Pericardium (tissue), 1 donor: ENCODE measurements around the genes TNRC6A, SLC5A11 and GTF3C1.

DNA sequence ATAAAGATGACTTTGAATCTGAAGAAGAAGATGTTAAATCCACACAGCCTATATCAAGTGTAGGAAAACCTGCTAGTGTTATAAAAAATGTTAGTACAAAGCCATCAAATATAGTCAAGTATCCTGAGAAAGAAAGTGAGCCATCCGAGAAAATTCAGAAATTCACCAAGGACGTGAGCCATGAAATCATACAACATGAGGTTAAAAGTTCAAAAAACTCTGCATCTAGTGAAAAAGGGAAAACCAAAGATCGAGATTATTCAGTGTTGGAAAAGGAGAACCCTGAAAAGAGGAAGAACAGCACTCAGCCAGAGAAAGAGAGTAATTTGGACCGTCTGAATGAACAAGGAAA, 31.6 kb downstream of the RBBP6 start:
- RRBS = no CpG with 5 or more reads among the region's 4 CpGs

GRCh38 chr16:24728861-24729995, at the start of gene TNRC6A:
TSS of gene TNRC6A (plus strand) at chr16:24729651.
- RRBS = 2% methylated on average over 40 of the region's 92 CpGs

DNA sequence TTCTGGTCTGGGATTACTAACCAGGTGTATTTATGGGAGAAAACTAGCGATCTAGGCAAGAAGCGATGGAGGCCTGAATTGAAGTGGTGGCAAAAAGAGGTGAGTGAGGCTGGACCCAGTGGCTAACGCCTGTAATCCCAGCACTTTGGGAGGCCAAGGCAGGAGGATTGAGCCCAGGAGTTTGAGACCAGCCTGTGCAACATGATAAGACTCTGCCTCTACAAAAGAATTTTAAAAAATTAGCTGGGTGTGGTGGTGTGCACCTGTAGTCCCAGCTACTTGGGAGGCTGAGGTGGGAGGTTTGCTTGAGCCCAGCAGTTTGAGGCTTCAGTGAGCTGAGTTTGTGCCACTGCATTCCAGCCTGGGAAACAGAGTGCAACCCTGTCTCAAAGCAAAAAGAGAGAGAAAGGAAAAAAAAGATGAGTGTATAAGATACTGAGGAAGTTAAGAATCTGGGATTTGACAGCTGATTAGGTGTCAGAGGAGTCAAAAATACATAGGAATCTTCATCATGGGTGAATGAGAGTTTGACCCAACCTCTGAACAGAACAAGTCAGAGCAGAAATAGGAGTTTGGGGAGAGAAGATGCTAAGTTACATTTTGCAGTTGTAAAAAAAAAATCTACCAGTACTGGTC, 4.5 kb downstream of the TNRC6A start:
- RRBS = no CpG with 5 or more reads among the region's 3 CpGs

- RRBS = no CpG with 5 or more reads among the region's 6 CpGs
These were observed 7.3 kb downstream of the TNRC6A start for GRCh38 chr16:24736529-24737312.

DNA sequence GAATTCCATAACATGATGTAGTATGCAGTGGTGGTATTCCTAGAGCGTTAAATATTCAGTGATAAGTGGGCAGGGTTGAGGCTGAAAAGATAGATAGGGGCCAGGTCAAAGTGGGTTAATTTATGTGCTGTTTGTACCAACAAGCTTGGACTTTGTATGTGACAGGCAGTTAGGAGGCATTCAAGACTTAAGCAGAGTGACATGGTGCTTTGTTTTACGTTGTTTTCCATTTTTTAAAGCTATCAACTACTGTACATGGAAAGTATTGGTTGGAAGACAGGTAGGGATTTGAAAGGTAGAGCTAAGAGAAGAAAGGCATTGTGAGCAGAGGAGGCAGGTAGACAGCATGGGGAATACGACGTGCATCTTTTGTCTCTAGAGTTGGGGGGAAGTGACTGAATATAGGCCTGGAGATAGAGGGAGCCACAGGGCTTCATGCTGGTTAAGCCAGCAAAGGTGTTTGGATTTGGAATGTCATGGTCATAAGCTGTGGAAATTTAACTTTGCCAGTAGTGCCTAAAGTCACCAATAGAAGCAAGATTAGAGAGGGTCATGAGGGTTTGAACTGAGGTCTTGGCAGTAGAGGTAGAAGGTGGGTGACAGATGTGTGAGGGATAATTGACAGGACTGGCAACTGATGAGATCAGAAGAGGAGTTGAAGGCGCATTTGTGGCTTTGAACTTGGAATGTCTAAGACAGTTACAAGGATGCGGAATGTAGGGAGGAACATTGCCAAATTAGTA, 29.9 kb downstream of the TNRC6A start:
- RRBS = no CpG with 5 or more reads among the region's 6 CpGs

DNA sequence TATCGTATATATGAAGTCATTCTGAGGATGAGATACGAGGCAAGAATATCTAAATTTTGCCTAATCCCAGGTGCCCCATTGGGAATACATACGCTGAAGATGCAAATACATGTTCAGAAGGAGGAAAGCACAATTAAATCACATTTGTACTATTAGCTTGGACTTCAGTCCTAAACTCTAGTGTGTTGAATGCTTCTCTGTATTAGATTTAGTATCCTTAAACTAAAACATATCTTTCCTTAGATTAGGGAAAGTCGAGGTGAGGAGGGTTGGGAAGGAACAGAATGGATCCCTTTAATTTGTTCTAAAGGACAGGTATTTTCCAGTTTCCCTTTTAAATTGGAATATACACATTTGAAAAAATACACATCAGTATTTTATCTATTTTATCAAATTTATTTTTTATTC, 37.7 kb downstream of the TNRC6A start:
- RRBS = no CpG with 5 or more reads among the region's 4 CpGs

- RRBS = no CpG with 5 or more reads among the region's 19 CpGs
These were observed at the start of gene SLC5A11 for GRCh38 chr16:24845791-24846479. TSS of gene SLC5A11 (plus strand) at chr16:24845963.

GRCh38 chr16:25918364-25918693, 226.6 kb downstream of the HS3ST4 start:
- RRBS = no CpG with 5 or more reads among the region's 6 CpGs

- RRBS = 41% methylated on average over 5 of the region's 13 CpGs
These were observed 17.1 kb downstream of the C16orf82 start for GRCh38 chr16:27083824-27084305.

DNA sequence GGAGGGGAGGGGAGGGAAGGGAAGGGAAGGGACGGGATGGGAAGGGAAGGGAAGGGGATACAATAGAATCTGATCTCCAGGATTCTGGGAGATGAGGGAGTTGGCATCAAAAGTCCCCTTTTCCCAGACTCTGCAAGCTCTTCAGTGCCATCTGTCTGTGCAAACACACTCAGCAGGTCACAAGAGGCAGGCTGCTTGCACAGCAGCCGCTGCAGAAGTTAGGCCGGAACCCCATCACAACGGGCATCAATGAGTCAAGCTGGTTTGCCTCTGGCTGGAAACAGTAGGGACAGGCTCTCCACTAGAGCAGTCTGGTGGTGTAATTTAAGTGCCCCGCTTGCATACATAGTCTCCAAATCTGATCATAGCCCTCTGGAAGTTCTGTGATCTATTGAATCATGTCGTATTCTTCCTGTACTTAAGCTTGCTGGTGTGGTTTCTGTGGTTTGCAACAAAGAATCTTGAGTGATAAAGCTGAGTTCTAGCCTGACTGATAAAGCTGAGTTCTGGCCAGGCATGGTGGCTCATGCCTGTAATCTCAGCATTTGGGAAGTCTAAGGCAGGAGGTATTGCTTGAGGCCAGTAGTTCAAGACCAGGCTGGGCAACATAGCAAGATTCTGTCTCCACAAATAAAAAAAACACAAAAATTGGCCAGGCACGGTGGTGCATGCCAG, 33.7 kb upstream of the KDM8 start:
- RRBS = no CpG with 5 or more reads among the region's 7 CpGs

DNA sequence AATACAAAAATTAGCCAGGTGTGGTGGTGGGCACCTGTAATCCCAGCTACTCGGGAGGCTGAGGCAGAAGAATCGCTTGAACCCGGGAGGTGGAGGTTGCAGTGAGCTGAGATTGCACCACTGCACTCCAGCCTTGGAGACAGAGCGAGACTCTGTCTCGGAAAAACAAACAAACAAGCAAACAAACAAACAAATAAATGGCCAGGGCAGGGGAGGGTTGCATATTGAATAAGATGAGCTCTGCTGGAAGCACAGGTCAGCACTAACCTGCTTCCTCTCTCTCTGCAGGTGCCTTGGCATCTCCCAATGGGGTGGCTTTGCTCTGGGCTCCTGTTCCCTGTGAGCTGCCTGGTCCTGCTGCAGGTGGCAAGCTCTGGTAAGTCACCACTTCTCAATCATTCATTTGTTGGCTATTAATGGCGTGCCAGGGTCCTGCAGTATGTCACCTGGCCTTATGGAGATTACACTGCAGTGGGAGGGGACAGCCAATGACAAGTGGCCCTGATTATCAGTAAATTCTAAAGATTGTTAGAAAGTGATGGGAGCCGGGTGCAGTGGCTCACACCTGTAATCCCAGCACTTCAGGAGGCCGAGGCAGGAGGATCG, 26.2 kb downstream of the IL4R start:
- RRBS = no CpG with 5 or more reads among the region's 9 CpGs

- RRBS = 76% methylated on average over 1 of the region's 21 CpGs
These were observed 39.5 kb upstream of the IL21R start for GRCh38 chr16:27362219-27363223.

GRCh38 chr16:27464761-27465566, 63.0 kb downstream of the IL21R start:
- RRBS = no CpG with 5 or more reads among the region's 30 CpGs

GRCh38 chr16:27491765-27492681, 57.7 kb downstream of the GTF3C1 start:
- RRBS = 71% methylated on average over 2 of the region's 18 CpGs

DNA sequence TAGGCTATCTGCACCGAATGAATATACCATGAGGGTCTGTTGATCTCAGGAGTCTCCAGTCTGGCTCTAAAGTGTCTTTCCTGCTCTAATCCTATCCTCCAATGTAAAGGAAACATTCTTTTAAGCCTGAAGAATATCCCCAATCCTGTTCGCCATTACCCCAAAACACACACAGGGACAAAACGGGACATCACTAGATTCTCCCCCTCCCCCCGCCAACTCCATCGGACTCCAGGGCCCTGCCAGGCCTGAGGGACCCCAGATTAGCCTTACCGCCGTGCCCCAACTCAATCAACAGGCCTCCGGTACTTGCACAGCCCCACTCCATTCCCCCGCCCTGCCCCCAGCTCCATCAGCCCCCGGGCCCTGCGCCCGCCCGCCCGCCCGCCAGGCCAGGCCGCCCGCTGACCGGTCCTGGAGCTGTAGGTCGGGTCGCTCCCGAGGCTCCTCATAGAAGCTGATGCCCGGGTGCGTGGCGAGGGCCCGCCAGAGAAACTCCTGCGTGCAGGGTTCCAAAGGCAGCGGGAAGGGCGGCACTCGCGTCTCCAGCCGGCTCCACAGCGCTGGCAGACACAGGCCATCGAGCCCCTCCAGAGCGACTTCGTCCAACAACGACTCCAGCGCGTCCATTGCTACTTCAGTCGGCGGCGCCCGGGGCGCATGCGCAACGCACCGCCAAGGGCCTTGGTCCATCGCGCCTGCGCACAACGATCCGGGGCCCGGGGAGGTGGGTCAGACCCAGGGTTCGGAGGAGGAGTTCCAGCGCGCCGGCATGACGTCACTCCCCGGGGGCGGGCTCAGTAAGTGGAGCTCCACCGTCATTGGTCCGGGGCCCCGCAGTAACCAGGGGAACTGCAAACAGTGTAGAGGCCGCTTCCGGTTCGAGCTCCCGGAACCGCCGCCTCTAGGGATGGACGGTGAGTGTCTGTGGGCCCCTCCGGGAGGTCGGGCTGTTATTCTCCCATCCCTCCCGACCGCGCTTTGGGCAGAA, at the start of gene GTF3C1:
Gene GTF3C1 (minus strand): TSS at position 653 of the 991 bp plus-strand sequence.
- RRBS = 2% methylated on average over 53 of the region's 74 CpGs

DNA sequence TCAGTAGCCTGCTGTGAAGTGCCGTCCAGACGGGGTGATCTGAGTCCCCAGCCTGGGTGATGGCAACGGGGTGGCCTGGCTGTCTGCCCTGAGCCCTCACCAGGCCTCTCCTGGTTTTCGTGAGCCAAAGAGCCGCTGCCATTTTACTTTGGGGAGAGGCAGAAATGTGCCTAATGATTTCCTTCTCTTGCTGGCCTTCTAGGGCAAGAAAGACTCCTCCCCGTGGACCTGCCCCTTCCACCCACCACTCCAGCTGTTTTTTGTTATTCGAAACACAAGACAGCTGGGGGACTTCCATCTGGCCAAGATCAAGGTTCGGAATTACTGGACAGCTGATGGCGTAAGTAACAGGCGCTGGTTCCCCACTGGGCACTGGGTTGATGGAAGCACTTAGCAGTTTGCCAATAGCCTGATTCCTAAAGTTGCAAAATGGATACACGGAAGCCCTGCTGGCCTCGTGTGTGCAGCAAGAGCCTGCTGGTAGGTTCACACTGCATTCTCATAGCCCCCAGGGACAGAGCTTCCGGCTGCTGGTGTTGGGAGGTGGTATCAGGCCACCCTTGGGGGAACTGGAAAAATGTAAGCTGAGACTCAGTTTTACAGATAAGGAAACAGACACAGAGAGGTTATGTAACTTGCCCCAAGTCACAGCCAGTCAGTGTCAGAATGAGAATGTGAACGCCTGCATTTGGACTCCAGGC, 171.6 kb downstream of the KATNIP start:
- RRBS = no CpG with 5 or more reads among the region's 14 CpGs

DNA sequence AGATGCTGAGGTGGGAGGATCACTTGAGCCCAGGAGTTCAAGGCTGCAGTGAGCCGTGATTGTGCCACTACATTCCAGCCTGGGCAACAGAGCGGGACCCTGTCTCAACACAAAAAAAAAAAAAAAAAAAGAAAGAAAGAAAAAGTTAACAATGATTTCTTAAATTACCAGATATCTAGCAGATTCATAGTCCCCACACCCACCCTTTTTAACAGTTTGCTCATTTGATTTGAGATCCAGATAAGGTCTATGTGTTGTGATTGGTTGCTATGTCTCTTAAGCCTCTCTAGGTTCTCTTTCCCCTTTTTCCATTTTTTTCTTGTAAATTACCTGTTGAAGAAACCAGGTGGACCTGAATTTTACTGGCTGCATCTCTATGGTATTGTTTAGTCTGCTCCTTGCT, 213.6 kb downstream of the KATNIP start:
- RRBS = no CpG with 5 or more reads among the region's 2 CpGs

GRCh38 chr16:28150593-28151671, 60.8 kb downstream of the XPO6 start:
- RRBS = no CpG with 5 or more reads among the region's 11 CpGs

- RRBS = no CpG with 5 or more reads among the region's 2 CpGs
These were observed 46.1 kb downstream of the XPO6 start for GRCh38 chr16:28165603-28166222.

- RRBS = no CpG with 5 or more reads among the region's 7 CpGs
These were observed 12.3 kb downstream of the NUPR1 start for GRCh38 chr16:28526522-28526857.